Ureter (tissue), 1 donor: ENCODE results near the genes GALNT8 and KCNA1.

DNA sequence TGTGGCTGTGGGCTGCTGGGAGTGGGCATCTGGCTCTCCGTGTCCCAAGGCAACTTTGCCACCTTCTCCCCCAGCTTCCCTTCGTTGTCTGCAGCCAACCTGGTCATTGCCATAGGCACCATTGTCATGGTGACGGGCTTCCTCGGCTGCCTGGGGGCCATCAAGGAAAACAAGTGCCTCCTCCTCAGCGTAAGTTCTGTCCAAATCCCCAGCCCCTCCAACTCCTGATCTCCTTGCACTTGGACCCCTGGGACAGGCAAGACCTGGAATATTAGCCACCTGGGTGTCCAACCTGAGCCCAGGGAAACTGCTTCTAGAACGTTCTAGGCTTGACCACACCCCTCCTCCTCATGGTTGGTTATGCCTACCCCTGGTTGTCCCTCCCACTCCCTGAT is 201.2 kb downstream of the TSPAN9 start:
- PRO-cap = no peak

DNA sequence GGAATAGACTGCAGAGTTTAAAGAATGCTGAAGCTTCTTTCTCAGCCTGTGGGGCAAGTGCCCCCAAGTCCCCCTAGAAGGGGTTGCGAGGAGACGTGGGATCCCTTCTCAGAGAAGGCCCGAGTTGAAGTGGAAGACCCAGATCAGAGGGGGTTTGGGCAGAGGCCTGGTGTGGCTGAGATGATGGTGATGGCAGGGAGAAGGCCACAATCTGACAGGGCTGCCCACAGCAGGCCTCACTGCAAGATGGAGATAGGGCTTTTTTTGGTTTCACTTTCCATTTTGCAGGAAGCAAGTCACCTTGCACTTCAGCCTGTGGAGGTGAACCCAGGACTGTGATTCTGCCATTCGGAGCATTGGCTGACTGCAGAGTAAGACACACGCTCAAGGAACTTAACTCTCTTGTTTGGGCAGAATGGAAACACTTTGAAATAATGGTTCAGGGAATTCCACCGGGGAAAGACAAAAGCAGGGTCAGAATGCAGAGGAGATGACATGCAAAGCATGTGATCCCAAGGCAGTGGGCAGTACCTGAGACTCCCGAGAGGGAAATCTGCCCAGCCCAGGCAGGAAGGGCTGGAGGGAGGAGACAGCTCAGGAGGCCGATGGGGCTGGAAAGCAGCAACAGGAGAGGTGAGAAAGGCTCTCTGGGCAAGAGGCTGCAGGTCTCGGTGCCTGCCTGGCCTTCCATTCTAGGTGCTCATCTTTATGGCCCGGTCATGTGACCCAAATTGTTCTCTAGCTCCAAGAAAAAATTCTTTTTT is 58.8 kb upstream of the PRMT8 start:
- PRO-cap = no peak

- PRO-cap = no peak
These were observed 16.7 kb upstream of the PRMT8 start for GRCh38 chr12:3474292-3474702.

DNA sequence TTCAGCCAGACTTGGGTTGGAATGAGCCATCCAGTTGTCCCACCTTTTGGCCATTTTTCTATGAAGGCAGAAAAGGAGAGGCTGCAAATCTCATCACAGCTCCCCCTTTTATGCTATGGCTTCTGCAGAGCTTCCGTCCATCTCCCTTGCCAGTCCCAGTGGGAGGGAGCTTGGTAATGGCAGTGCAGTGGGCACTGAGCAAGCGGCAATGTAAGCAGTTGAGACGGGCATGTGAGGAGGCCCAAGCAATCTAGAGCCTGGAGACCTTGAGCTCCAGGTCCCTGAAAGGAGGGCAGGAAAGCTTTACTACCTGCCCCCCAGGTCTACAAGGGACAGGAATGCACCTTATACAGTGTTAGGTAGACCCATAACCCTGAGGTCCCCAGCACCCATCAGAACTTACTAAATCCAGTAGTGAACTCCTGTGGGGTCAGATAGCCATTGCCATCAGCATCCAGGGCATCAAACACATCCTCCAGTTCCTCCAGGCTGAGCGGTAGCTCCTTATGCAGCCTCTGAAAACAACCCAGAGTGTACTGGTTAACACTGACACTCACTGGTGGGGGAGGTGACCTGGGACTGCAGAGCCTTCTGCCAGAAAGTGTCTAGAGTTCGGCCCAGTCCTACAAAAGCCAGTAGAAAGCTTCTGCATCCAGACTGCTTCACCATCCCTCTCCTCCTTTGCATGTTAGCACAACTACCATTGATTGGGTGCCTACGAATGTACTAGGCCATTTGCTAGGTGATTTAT is 72.9 kb downstream of the CRACR2A start:
- PRO-cap = no peak

GRCh38 chr12:3726309-3726839 is 26.5 kb downstream of the CRACR2A start:
- PRO-cap = no peak

DNA sequence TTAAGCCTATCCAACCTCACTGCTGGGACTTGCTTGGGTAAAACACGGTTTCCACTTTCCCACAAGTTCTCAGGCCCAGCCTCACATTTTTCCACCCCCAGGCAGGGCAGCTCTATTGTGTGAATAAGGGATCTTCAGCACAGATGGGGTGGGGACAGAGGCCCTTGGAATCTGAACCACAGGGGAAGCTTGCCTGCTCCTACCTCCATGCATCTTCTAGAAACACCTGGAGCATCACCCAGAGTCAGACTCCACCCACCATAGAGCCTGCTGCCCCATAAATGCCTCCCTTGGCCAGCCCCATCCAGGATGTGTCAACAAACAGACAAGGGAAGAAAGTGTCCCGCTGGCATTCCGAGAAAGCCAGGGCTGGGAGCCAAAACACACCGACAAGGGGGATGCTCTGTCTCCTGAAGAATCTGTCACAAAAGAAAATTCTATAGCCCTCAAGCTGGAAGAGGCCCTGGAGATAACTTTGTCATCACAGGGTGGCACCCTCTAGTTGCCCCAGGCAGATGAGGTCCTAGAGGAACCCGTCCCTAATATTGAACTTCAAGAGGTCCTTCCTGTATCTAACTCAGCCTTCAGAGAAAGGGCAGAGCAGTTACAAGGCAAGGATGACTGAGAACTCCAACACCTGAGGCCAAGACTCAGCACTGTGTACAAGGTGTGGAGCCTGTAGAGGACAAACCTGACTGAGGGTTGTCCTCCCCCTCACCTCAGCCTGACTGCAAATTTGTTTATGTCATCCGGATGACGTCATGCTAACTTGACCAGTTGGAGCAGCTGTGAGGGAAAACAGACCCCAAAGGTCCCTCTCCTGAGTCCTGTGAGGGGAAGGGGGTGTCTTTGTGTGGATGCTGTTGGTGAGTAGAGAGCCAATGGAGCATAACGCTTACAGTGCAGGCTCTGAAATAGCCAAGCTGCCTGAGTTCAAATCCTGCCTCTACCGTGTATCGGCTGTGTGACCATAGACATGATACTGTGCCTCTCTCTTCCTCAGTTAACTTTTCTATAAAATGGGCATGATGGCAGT is 4.5 kb downstream of the CRACR2A start:
- PRO-cap = no peak

GRCh38 chr12:3816071-3816668 is 57.0 kb downstream of the PARP11 start:
- PRO-cap = no peak

GRCh38 chr12:3928513-3929117 is 55.4 kb upstream of the PARP11 start:
- PRO-cap = no peak

DNA sequence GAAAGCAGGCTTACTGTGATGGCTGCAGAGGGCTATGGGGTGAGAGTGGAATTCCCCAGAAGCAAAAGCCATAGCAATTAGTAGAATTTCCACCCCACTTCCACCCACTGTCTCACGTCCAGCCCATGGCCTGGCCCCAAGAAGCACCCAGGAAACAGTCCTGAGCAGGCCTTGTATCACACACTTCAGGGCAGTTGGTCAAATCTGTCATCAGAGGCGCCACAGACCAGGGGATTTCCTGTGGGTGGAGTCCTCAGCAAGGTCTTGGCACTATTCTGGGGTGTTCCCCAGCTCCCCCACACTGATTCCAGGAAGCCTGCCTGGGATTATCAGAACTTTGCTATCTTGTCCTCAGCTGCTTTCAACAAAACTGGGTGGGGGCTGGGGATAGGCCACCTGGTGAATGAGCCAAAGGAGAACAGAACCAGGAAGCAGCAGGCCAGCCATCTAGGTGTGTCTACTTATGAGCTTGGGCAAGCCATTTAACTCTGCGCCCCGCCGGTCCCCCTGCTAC is 120.1 kb upstream of the CCND2 start:
- PRO-cap = no peak

- PRO-cap = no peak
These were observed 20.9 kb upstream of the CCND2 start for GRCh38 chr12:4252609-4253073.

- PRO-cap = bidirectional peak, plus-strand start at chr12:4272221, minus-strand start at chr12:4271975; bidirectional peak, plus-strand start at chr12:4272512, minus-strand start at chr12:4272494
These were observed 1.2 kb upstream of the CCND2 start for GRCh38 chr12:4272140-4272984.

DNA sequence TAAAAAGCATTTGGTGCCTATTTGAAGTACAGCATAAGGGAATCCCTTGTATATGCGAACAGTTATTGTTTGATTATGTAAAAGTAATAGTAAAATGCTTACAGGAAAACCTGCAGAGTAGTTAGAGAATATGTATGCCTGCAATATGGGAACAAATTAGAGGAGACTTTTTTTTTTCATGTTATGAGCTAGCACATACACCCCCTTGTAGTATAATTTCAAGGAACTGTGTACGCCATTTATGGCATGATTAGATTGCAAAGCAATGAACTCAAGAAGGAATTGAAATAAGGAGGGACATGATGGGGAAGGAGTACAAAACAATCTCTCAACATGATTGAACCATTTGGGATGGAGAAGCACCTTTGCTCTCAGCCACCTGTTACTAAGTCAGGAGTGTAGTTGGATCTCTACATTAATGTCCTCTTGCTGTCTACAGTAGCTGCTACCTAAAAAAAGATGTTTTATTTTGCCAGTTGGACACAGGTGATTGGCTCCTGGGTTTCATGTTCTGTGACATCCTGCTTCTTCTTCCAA is 20.8 kb upstream of the TIGAR start:
- PRO-cap = no peak

DNA sequence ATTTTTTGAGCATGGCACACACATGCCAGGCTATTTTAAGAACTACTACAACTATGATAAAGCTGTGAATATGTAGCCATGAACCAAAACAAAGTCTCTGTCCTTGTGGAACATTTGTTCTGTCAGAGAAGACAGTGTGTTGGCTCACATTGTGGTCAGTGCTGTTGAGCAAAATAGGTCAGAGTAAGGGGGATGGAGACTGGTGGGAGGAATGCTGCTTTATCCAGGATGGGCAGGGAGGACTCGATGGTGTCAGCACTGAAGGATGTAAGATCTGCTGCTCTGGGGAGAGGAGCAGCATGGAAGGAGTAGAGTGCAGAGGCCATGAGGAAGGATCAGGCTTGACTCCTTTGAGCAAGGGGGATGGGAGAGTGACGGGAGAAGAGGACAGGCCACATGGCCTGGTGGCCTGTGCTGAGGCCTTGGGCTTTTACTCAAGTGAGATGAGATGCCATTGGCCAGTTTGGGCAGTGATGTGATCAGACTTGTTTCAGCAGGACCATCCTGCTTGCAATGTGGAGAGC is 23.9 kb downstream of the FGF23 start:
- PRO-cap = no peak

- PRO-cap = no peak
These were observed at the start of gene GALNT8 for GRCh38 chr12:4720359-4721027. TSS of gene GALNT8 (plus strand) at chr12:4720400.

DNA sequence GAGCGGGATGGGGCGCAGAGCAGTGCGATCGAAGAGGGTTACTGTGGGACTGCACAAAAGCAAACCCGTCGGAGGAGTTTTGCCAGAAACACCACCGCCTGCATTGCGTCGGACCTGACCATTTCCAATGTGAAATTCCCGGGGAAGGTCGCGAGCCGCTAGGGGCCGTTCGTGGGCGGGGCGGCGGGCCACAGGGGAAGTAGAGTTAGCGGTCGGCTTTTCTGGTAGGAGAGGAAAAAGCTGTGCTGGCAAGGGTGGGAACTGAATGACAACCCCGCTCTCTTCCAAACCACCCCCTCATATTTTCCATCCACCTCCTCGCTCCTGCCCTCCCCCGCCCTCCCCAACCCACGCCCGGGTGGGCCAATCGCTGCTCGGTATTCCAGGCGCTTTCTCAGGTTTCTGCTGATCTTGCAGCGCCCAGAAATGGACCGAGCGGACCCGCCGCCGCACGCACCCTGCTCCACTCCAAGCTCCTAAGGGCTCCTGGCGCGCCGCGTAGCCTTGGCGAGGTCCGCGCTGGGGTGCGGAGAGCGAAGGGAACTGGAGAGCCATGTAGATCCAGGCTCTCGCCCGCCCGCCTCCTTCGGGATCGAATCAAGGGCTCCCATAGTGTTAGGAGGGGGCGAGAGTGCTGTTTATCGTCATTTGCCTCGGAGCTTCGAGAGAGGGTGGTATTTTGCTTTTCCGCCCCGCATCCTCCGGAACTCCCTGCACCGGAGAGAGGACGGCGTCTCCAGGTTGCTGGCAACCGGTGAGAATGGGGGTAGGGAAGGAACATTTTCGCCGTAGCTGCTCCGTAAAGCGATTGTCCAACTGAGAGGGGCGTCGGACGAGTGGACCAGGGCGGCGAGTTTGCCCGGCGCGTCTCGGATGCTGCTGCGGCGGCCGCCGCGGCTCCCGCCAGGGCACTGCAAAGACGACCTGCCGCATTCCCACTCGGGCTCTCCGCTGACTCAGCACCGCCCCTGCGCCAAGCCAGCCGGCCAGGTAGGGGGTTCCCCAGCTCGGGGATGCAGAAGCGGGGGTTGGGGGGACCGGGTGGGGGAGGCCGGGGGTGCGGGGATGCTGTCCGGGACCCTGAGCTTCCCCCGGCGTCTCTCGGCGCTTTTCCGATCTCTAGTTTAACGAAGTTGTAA is at the start of gene KCNA1:
Gene KCNA1, plus strand, starts transcription at position 423 of the 1,139 bp plus-strand sequence.
- PRO-cap = no peak

DNA sequence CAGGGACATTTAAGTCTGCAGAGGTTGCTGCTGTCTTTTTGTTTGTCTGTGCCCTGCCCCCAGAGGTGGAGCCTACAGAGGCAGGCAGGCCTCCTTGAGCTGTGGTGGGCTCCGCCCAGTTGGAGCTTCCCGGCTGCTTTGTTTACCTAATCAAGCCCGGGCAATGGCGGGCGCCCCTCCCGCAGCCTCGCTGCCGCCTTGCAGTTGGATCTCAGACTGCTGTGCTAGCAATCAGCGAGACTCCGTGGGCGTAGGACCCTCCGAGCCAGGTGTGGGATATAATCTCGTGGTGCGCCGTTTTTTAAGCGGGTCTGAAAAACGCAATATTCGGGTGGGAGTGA is 78.1 kb downstream of the KCNA5 start:
- PRO-cap = no peak

GRCh38 chr12:5200638-5201034 is 157.0 kb downstream of the KCNA5 start:
- PRO-cap = no peak

DNA sequence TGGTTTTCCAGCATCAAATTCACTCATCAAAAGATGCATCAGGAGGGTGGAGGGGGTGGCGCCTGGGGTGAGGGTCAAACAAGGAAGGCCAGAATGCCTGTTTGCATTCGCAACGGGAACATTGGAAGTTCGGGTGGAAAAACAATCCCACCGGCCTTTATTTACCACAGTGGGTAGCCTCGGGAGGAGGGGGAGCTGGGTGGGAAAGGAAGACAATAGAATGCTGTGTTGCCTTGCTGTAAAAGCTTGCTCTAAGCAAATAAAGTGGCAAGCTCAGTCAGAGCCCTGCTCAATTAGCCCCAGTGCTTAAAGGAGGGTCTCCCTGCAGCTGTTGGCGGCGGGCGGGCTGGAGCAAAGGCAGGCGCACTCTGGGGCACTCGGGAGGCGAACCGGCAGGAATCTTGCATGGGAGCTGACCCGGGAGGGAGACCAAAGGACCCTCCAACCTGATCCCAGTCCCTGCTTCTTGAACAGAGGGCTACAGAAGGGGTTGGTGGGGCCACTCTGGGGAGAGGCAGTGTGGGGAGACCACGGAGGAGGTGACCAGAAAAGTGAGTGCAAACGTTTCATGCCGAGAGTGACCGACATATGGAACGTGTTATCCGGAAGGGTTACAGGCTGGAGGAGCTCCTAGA is 48.4 kb downstream of the NTF3 start:
- PRO-cap = no peak

GRCh38 chr12:5716096-5716568 is 228.9 kb downstream of the ANO2 start:
- PRO-cap = no peak

DNA sequence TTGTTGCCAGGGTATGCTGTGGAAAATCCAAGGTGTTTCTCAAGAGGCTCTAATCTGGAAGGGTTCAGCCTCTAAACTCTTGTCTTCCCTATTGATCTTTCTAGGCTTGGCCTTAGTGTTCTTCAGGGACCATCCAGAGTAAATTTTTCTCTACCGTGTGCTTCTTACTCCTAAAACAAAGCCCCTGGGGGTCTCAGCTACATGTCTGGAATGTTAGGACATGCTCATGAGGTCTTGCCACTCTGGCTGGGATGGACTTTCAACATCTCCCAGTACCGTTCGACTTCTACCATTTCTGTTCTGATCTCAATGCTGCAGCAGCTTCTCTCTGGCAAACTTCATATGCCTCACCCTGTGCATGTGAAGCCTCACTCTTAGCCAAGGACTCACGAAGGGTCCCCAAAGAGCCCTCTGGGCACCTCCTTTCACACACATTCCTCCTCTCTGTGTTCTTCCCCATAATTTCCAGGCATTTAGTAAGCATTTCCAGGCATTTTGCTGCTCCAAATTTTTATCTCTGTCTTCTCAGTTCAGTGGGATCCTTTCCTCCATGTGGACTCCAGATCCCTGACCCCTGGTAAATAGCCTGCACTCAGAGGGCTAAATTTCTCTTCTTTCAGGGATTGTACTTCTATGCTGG is 7.2 kb downstream of the ANO2 start:
- PRO-cap = no peak